ENCODE data around the genes CYP2A7, DMAC2 and ERICH4.

DNA sequence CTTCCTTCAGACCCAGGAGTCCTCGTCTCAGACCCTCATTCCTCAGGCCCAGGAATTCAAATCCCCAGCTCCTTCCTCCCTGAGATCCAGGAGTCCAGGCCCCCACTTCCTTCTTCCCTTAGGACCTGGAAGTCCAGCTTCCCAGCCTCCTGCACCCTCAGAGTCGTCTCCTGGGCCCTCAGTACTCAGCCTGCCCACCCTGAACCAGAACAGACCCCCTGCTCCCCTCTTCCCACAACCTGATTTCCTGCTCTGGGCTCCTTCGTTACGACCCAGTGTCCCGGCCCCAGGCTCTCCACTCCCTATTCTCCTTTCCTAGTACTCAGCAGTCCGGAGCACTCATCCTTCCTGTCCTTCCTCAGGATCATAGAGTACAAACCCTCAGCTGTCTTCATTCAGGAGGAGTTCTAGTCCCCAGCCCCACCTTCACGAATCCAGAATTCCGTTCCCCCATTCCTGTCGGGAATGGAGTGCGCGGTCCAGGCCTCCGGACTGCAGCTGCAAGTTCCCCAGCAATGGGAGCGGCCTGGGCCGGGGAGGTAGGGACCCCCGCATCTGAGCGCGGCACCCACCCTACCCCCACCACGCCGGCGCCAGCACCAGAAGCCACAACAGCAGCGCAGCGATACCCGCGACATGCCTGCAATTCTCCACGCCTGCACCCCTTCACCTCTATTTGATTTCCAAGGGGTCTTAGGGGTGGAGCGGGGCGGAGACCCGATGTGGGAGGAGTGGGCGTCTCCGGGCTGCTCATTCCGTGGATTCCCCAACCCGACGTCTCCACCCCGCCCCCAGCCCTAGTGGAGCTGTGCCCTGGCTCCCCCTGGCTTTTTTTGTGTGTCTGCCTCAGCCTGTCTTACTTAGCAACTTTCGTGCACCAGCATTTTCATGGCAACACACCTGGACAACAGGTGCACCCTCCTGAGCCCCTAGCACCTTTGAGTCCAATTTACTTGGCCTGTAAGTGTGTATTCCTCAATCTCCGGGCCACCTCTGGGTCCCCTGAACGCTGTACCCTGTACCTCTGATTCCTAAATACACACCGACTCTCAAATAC is 12.8 kb downstream of the EGLN2 start:
- RRBS, result no CpG with 5 or more reads among the region's 38 CpGs
CAGE:
- cytosol, long polyA plus RNA, result no peak
- long polyA plus RNA, result no peak
- nucleus, long polyA plus RNA, result no peak

GRCh38 chr19:40846751-40847567 is 3.3 kb downstream of the CYP2A6 start:
- RRBS, result no CpG with 5 or more reads among the region's 11 CpGs
CAGE:
- cytosol, long polyA plus RNA, result no peak
- long polyA plus RNA, result no peak
- nucleus, long polyA plus RNA, result no peak

DNA sequence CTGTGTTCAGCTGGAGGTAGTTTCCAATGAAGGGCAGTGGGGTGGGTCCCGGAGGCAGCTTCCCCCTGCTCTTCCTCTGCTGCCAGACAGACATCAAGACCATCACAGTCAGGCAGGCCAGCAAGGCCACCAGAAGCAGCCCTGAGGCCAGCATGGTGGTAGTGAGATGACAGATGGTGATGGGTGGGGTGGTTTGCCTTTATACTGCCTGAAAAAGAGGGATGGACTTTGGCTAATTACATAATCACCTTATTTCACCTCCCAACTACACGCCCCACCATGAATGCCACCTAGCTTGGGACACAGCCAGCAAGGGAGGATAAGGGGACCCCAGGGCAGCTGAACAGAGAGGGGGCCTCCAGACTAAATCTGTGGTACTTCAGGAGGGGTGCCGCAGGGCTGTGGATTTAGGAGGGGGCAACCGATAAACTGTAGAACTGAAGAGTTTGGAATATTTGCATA is at the start of gene CYP2A7:
CYP2A7 (minus strand) TSS at position 175 of the 462 bp plus-strand sequence.
- RRBS, result no CpG with 5 or more reads among the region's 4 CpGs
CAGE:
- cytosol, long polyA plus RNA, result no peak
- long polyA plus RNA, result no peak
- nucleus, long polyA plus RNA, result no peak

GRCh38 chr19:41015096-41015835 is 24.2 kb downstream of the CYP2B6 start:
- RRBS, result no CpG with 5 or more reads among the region's 4 CpGs
CAGE:
- cytosol, long polyA plus RNA, result no peak
- long polyA plus RNA, result no peak
- nucleus, long polyA plus RNA, result no peak

- RRBS, result 4% methylated on average over 3 of the region's 37 CpGs
CAGE:
- cytosol, long polyA plus RNA, result no peak
- long polyA plus RNA, result no peak
- nucleus, long polyA plus RNA, result no peak
Observed at GRCh38 chr19:41090014-41090578, 1.8 kb downstream of the CYP2A13 start.

- RRBS, result 6% methylated on average over 9 of the region's 66 CpGs
CAGE:
- cytosol, long polyA plus RNA, result no peak
- long polyA plus RNA, result no peak
- nucleus, long polyA plus RNA, result no peak
Observed at GRCh38 chr19:41135325-41136117, 21.3 kb downstream of the CYP2F1 start.

DNA sequence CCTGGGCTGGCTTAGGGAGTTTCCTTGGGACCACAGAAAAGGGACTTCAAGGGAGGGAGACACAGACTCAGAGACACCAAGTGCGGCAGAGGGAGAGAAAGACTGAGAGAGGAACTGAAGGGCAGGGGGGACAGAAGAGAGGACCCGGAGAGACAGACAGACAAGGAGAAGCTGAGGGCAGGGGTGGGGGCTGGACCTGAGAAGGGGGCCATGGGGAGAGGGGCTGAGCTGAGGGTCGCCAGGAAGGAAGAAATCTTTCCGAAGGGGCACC is 479 bp downstream of the AXL start:
- RRBS, result no CpG with 5 or more reads among the region's 4 CpGs
CAGE:
- cytosol, long polyA plus RNA, result no peak
- long polyA plus RNA, result no peak
- nucleus, long polyA plus RNA, result no peak

DNA sequence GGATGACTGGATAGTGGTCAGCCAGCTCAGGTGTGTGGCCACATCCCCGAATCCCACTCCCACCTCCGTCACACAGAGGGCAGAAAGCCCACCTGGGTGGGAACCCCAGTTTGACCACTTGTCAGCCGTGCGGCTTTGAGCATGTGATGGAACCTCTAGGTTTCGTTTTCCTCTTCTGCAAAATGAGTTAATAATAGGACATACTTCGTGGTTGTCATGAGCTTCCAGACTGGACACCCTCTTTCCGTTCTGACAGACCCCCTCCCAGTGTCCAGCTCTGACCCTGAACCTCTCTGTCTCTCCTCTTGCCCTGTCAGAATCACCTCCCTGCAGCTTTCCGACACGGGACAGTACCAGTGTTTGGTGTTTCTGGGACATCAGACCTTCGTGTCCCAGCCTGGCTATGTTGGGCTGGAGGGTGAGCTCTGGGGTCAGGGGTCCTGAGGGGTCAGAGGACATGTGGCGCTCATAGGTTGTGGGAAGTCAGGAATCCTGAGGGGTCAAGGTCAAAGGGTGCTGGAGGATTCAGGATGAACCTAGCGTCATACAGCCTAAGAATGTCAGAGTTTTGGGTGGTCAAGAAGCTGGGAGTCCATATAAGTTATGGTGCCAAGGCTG is 1.9 kb downstream of the AXL start:
- RRBS, result no CpG with 5 or more reads among the region's 12 CpGs
CAGE:
- cytosol, long polyA plus RNA, result no peak
- long polyA plus RNA, result no peak
- nucleus, long polyA plus RNA, result no peak

- RRBS, result under 1% methylated on average over 15 of the region's 56 CpGs
CAGE:
- cytosol, long polyA plus RNA, result no peak
- long polyA plus RNA, result no peak
- nucleus, long polyA plus RNA, result no peak
Observed at GRCh38 chr19:41263352-41264275, 558 bp upstream of the HNRNPUL1 start.

GRCh38 chr19:41278649-41279348 is 14.6 kb downstream of the HNRNPUL1 start:
- RRBS, result no CpG with 5 or more reads among the region's 11 CpGs
CAGE:
- cytosol, long polyA plus RNA, result no peak
- long polyA plus RNA, result no peak
- nucleus, long polyA plus RNA, result no peak

DNA sequence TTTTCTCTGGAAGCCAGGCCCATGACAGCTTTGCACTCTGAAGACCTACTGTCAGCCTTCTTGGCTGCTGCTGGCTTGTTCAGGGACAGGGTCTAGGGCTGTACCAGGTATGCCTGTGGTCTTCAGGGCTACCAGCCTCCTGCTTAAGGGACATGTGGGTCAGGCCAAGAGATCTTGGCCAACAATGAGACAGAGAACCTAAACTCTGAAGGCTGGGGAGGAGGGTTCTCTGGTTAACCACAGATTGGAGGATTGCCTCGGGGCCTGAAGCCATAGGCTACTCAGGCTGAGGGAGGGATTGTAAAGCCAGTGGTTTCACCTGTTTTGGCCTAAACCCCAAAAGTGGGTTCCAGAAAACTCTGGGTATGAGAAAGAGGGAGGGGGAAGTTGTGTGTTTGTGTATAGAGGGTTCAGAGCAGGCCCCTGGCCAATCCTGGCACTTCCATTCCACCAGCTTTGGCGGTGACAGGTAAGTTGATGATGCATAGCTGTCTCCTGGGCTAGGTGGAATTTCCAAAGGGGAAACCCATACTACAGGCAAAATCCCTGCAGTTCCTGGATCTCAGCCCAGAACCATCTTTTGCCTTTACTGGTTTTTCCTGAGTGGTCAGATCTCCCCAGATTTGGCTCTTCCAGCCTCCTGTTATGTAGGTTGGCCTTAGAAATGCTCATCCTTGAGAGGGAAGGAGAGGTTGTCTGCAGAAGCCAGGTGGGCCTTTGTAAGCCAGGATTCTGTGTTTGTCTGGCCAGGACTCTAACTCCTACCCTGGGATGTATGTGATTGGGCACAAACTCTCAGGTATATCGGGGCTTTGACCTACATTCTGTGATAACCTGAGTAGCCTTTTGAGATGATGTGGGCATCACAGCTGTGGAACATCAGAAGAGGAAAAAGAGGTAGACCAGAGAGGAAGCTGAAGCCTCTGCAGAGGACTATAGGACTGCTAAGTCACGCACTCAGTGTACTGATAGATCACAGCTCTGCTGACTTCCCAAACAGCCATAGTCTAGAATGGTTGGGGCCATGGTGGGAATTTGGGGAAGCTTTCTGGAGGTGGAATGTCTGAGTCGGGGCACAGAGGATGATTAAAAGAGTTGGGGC is 13.4 kb upstream of the CCDC97 start:
- RRBS, result no CpG with 5 or more reads among the region's 5 CpGs
CAGE:
- cytosol, long polyA plus RNA, result no peak
- long polyA plus RNA, result no peak
- nucleus, long polyA plus RNA, result no peak

- RRBS, result no CpG with 5 or more reads among the region's 13 CpGs
CAGE:
- cytosol, long polyA plus RNA, result no peak
- long polyA plus RNA, result no peak
- nucleus, long polyA plus RNA, result no peak
Observed at GRCh38 chr19:41318252-41319062, 8.5 kb downstream of the CCDC97 start.

GRCh38 chr19:41324661-41325868 is 15.1 kb downstream of the CCDC97 start:
- RRBS, result 3% methylated on average over 4 of the region's 33 CpGs
CAGE:
- cytosol, long polyA plus RNA, result no peak
- long polyA plus RNA, result no peak
- nucleus, long polyA plus RNA, result no peak

DNA sequence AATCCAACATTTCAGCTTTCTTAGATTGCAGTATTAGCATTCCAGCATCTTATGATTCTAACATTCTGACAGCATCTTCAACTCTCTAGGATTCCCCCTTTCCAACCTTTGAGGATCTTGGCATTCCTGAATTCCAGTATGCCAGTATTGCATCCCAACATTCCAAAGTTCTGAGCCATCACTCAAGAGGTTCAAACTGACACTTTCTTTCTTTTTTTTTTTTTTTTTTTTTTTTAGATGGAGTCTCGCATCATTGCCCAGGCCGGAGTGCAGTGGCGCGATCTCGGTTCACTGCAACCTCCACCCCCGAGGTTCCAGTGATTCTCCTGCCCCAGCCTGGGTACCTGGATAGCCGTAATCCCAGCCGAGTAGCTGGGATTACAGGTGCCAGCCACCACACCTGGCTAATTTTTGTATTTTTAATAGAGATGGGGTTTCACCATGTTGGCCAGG is 13.7 kb downstream of the TGFB1 start:
- RRBS, result no CpG with 5 or more reads among the region's 8 CpGs
CAGE:
- cytosol, long polyA plus RNA, result no peak
- long polyA plus RNA, result no peak
- nucleus, long polyA plus RNA, result no peak

DNA sequence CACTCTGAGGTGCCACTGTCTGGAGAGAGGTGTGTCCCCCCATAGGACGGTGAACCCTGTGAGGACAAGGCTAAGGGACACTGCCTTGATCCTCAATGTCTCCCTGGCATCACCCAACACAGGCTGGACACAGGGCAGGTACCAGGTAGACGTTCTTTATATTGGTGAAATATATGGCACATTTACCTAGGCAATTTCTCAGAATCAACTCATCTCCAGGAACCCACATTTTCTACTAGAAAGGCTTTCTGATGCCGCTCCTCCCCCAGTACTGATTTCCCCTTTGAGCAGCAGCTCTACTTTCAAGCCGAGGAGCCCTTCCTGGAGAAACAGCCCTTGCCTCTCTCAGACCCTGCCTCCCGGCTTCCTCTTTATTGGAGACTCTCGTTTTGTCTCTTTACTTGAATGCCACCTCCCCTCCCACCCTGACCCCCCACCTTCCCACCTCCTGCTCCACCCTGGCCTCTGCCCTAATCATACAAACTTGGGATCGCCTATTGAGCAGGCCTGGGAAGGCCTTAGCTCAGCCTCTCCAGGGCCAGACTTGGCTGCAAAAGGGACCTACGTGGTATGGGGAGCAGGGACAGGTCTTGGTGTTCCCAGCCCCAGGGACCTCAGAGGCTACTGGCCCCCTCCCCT is 3.6 kb upstream of the TGFB1 start:
- RRBS, result no CpG with 5 or more reads among the region's 8 CpGs
CAGE:
- cytosol, long polyA plus RNA, result no peak
- long polyA plus RNA, result no peak
- nucleus, long polyA plus RNA, result no peak

- RRBS, result no CpG with 5 or more reads among the region's 13 CpGs
CAGE:
- cytosol, long polyA plus RNA, result no peak
- long polyA plus RNA, result no peak
- nucleus, long polyA plus RNA, result no peak
Observed at GRCh38 chr19:41421165-41421965, 5.8 kb downstream of the B3GNT8 start.

- RRBS, result no CpG with 5 or more reads among the region's 6 CpGs
CAGE:
- cytosol, long polyA plus RNA, result no peak
- long polyA plus RNA, result no peak
- nucleus, long polyA plus RNA, result no peak
Observed at GRCh38 chr19:41436351-41437015, 3.2 kb downstream of the DMAC2 start.

GRCh38 chr19:41439433-41440292 is at the start of gene DMAC2:
Gene DMAC2, minus strand, starts transcription at chr19:41439912.
- RRBS, result no CpG with 5 or more reads among the region's 44 CpGs
CAGE:
- cytosol, long polyA plus RNA, result no peak
- long polyA plus RNA, result no peak
- nucleus, long polyA plus RNA, result start-site peak on the minus strand at chr19:41439901-41439915, 88 and 183 reads in 2 replicates

DNA sequence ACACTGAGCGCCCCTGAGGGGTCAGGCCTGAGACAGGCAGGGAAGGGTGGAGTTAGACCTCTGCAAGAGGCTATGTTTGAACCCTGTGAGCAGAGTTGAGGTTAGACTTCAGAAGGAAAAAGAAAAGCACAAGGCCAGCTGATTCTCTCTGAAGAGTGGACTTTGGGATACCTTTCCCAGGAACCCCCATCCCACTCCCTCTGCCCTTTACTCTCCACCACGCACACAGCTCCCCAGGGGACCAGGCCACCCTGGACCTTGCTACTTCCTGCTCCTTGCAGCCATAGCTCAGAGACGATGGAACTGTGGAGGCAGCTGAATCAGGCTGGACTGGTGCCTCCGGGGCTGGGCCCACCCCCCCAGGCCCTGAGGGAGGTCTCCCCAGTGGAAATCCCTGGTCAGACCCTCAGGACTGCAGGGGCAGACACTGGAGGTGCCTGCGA is at the start of gene ERICH4:
ERICH4 (plus strand) TSS at position 284 of the 443 bp plus-strand sequence.
- RRBS, result no CpG with 5 or more reads among the region's 5 CpGs
CAGE:
- cytosol, long polyA plus RNA, result no peak
- long polyA plus RNA, result no peak
- nucleus, long polyA plus RNA, result no peak

DNA sequence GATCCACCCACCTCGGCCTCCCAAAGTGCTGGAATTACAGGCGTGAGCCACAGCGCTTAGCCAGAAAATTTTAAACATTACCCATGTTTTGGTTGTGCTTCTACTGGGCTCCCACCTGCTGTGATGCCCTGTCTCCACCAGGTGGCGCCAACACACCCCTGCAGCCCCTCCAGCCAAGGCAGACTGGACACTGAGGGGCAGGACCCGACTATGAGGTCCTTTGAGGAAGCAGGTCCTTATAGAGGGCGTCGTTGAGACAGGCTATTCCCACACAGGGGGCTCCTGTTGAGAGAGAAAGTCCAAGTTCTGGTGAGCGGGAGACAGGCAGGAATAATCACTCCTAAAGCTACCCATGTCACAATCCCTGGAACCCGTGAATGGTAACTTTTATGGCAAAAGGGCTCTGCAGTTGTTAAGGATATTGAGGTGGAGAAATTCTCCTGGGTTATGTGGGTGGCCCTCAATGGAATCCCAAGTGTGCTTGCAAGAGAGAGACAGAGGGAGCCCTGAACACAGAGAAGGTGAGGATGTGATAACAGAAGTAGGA is 6.5 kb downstream of the ERICH4 start:
- RRBS, result no CpG with 5 or more reads among the region's 9 CpGs
CAGE:
- cytosol, long polyA plus RNA, result no peak
- long polyA plus RNA, result no peak
- nucleus, long polyA plus RNA, result no peak

Measured in SK-N-SH (cell line).